ReNcell CX (cell line): ENCODE results near the gene WDR73.

DNA sequence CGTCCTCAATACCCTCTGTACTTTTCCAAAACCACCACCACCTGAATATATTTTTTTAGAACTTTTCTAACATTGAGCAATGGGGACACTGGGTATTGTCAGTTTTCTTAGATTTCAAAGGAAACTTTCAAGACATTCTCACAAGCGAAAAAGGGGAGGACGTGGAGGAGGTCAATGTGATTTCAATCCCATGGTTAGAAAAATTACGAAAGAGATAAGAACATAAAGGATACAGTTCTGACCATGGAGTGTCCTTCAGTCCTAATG lies 43.0 kb upstream of the MEX3B start:
- PRO-cap: no peak

DNA sequence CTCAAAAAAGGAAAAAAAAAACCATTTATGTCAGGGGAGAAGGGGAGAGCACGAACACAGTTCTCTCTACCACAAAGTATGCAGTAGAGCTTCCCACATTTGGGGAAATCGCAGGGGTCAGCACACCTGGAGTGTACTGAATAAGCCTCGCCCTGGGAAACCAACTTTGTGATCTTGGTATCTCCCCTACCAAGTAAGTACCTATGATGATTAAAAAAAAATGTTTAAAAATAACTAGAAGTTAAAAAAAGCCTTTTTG lies 88.4 kb downstream of the EFL1 start:
- PRO-cap: no peak

DNA sequence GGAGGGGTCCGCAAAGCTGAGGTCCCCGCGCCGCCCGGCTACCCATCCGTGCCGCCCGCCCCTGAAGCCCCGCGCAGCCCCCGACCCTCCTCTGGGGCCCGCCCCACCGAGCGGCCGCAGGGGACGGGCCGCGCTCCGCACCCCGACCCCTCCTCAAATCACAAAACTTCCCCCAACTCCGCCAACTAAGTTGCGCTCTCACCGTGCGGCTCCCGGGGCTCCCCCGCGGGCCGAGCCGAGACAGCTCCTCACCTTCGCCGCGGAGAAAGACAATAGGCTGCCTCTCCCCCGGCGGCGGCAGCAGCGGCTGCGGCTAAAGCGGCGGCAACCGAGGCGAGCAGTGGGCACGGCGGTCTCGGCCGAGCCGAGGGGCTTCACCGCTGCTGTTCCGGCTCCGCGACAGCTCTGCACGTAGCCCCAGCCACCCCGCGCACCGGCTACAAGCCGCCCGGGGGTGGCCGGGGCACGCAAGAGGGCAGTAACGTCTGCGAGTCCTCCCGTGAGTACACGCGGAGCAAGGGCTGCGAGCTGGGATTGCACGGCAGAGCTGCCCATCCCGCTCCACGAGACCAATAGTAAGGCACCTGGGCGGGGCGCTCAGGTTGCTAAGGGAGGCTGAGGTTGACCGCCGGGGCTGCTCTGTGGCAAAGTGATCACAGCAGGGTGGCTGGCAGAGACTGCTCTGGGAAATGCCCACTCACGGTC lies 26.6 kb downstream of the RPS17 start:
- PRO-cap: unidirectional peak, minus-strand start at position 386 of the sequence; unidirectional peak, minus-strand start at position 407 of the sequence

- PRO-cap: no peak
Observed at GRCh38 chr15:82815134-82815333, 5.6 kb downstream of the WHAMM start.

DNA sequence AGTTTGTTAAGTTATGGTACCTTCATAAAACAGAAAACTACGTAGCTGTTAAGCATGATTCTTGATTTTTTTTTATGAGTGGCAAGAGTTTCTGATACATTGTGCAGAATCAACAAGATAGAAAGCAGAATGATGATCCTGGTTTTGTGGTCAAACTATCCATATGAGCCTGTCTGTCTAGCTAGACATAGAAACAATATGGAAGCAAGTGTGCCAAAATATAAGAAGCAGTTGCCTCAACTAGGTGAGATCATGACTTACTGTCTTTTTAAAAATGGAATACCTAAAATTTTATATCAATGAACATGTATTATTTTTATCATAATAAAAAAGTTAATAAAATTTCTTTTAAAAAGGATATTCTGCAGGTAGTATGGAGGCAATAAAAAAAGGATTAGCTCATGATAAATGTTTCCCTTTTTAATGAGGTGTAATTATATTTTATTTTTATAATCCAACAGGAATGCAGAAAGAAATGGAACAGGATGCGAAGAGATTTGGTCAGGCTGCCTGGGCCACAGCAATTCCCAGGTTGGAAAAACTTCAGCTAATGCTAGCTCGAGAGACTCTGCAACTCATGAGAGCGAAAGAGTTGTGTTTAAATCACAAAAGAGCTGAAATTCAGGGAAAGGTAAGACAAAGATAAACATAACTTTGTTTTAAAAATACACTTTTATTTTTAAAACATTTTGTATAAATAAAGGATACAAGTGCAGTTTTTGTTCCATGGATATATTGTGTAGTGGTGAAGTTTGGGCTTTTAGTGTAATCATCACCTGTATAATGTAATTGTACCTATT lies 8.2 kb downstream of the WHAMM start:
- PRO-cap: no peak

GRCh38 chr15:83043221-83043628 lies 23.8 kb downstream of the BTBD1 start:
- PRO-cap: no peak

- PRO-cap: no peak
Observed at GRCh38 chr15:83062528-83063033, 4.5 kb downstream of the BTBD1 start.

GRCh38 chr15:84042304-84042629 lies 193.3 kb upstream of the GOLGA6L4 start:
- PRO-cap: no peak

- PRO-cap: no peak
Observed at GRCh38 chr15:84569443-84569790, 31.4 kb upstream of the ZSCAN2 start.

- PRO-cap: no peak
Observed at GRCh38 chr15:84652212-84652821, 1.8 kb downstream of the WDR73 start.

GRCh38 chr15:84653425-84654643 lies at the start of gene WDR73:
WDR73 (minus strand) TSS chr15:84654283.
- PRO-cap: bidirectional peak, plus-strand start at chr15:84654381, minus-strand start at chr15:84654274

DNA sequence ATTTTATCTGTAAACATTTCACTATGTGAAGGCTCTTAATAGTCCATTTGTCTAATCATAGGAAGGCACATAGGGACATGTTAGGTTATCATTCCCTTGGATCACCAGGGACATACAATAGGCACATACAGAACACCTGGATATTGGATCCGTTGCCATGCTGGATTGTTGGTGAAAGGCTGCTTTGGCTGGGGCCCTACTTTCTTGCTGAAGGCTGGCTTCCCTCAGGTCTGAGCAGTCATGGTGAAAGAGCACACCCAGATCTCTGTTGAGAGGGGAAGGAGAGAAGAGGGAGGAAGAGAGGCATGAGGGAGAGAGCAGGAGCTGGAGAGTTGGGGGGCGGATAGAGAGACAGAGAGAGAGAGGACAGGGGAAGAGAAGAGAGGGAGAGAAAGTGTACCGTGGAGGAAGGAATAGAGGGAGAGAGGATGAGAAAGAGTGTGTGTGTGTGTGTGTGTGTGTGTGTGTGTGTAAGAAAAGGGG lies 17.9 kb downstream of the ZNF592 start:
- PRO-cap: no peak

- PRO-cap: no peak
Observed at GRCh38 chr15:84859005-84859962, 25.2 kb upstream of the SLC28A1 start.

DNA sequence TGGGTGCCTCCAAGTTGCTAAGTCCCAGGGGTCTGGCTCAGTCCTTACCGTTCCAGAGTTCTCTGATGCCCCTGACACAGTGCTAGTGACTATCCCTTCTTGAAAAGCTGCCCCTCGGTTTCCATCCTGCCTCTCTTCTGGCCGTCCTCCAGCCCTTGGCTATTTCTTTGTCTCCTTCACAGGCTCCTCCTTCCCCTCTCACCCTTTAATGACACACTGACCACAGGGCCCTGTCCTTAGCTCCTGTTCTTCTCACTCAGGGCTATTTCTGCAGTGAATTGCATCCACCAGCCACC lies 31.1 kb downstream of the SLC28A1 start:
- PRO-cap: no peak

GRCh38 chr15:84982374-84983000 lies 831 bp downstream of the PDE8A start:
- PRO-cap: no peak

DNA sequence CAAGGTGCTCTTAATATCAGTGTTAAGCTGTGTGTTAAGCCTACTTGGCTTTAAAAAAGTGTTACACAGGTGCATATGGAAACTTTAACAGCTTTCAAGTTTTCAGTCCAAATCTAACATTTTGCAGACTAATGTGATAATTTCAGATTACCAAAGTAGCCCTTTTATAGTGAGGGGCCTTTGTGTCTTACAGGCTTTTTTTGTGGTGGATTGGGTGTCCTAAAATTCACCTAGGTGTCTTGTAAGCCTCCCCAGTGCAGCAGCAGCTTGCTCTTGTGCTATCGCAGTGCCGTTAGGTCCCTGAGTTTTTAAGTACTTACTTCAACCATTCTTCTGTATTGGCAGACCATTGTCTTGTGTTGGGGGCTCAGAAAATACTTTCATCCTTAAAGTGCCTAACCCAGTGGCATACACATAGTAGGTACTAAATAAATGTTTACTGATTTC lies 2.0 kb downstream of the PDE8A start:
- PRO-cap: no peak

DNA sequence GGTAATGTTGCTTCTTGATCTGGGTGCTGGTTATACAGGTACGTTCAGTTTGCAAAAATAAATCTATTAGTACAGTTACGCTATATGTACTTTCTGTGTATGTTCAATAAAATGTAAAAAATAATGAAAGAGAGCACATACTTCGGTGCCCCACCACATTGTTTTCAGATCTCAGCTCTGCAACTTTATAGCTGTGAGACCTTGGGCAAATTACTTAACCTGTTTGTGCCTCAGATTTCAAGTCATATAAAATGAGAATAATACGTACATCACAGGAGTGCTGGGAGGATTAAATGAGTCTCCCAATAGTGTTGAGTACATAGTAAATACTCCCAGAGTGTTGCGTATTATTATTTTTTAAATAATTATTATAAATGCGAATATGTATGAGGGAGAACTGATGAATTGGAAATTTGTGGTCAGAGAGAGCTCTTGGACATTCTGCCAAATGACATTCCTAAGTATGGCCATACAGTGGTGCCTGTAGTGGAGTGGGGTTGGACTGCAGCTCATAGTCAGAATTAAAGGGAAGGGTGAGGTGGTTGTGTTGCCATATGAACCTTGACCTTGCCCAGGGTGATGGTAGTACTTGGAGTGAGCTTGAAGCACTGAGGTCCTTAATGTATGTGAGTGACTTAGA lies 25.9 kb downstream of the PDE8A start:
- PRO-cap: no peak

DNA sequence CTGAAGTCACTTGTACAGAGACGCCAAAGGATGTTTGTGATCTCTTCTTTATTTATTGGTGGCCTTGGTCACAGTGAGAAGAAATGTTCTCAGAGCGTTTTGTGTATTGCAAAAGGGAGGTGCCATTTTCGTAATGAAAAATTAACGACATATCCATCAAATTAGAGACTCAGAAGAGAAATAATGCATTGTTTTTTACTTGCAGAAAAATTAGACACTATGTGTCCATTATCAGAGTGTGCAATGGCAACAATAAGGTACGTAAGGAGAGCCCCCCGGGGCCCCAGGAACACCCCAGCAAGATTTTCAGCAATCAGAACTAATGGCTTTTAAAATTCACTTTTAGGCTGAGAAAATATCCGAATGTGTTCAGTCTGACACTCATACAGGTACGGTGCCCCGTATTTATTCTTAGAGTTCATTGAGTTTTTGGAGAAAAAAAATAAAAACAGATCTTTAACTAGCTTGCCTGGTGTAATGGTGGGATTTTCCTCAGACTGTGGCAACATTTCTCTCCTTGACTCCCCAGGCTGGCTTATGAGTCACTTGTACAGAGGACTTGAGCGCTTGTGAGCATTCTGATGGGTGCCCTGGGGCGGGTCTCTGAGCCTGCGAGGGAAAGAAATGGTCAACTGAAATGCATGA lies 118.3 kb downstream of the PDE8A start:
- PRO-cap: no peak

- PRO-cap: no peak
Observed at GRCh38 chr15:85316029-85316514, 64.3 kb upstream of the AKAP13 start.

- PRO-cap: bidirectional peak, plus-strand start at chr15:85331401, minus-strand start at chr15:85331218
Observed at GRCh38 chr15:85330793-85331962, 49.2 kb upstream of the AKAP13 start.